Cardiac ventricle fibroblast (primary cell): ENCODE results near the gene POLR3A.

GRCh38 chr10:75623272-75623908 is 192.0 kb downstream of the LRMDA start:
- RAMPAGE, long total RNA, result no peak

- RAMPAGE, long total RNA, result no peak
Measured at GRCh38 chr10:75664256-75664748, 232.9 kb downstream of the LRMDA start.

- RAMPAGE, long total RNA, result no peak
Measured at GRCh38 chr10:75817527-75818087, 386.2 kb downstream of the LRMDA start.

- RAMPAGE, long total RNA, result no peak
Measured at GRCh38 chr10:76051437-76051883, 620.0 kb downstream of the LRMDA start.

DNA sequence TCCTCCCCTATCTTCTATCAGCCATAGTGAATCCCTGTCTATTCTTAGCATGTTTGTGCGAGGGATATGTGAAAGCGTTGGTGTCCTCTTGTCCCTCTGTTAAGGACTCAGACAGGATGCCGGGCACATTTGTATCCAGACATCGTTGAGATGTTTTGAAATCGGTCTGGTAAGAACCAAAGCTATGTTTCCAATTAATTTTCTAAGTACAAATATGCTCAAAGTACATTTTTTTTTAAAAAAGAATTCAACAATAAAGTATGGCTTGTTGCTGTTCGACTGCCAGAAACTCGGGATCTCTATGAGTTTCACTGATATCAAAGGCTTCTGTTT is 754.1 kb downstream of the LRMDA start:
- RAMPAGE, long total RNA, result no peak

GRCh38 chr10:76559529-76559997 is 1078.0 kb downstream of the KCNMA1 start:
- RAMPAGE, long total RNA, result no peak

DNA sequence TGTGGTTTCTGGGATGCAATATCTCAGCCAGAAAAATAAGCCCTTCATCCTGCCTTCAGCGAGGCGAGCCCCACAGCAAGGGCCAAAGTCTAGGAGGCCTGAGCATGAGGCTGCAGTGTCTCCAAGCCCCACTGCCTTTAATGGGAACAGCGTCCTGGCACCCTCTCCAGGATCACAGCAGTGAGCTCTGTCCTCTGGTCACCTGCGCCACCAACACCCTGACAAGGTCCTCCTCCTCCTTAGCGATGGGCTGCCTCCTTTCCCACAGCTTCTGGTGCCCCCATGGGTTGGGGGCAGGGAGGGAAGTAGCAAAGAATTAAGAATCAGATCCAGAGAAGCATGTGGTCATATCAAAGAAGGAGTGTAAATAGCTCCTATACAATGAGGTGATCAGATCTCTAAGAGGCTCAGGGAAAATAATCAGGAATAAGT is 479.9 kb downstream of the KCNMA1 start:
- RAMPAGE, long total RNA, result no peak

DNA sequence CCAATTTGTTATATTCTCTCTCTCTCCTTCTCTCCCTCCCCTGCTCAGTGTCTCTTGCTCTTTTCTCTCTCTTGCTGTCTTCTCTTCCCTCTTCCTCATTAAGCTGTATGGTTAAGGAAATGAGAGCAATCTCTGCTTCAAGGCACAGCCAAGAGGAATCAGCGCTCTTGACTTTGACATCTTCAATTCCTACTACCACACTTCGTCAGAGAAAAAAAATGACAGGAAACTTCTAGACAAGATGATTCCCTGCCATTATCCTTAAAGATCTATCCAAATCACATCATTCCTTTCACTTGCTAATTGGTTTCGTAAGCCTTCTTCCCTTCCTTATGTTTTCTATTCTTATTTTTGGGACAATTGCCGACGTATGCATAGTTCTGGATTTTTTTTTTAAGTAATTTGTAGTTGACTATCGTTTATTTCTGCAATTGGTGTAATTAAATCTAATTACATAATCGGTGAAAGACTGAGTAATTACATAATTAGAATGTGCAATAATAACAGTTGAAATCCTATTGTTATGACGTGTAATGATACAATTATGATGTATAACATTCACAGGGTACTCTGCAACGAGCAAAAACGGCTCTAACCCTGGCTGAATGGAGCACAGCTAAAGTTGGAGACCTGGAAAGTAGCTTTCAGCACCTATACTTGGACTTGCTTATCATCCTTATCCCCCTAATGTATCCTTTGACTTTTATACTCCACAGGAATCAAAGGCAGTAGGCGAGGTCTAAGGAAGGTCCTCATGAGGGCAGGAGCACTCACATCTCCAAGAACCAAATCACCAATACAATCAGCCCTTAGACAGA is 424.8 kb downstream of the KCNMA1 start:
- RAMPAGE, long total RNA, result no peak

GRCh38 chr10:77417783-77418607 is 219.6 kb downstream of the KCNMA1 start:
- RAMPAGE, long total RNA, result no peak

DNA sequence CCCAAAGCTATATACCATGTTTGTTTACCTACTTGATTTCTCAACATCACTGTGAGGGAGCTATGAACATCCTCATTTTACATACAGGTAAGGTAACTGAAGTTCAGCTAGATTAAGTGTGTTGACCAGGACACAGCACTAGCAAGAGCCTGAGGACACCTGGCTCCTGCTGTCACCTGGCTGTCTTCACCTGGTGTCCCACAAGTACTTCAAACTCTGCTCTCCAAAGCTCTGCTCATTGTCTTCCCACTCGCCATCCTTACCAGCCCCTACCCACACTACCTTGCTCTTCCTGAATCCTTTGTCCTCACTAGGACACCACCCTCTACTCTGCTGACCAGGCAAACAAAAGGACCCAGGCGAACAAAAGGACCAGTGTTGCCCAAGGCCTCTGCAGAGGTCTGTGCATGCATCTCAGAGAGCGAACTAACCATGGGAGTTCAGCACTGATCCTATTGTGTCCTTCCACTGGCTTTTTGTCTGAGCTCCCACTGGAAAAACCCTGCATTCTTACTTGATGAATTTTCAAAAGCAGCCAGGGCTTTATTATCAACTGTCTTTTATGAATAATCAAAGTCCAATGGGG is 140.9 kb downstream of the KCNMA1 start:
- RAMPAGE, long total RNA, result no peak

GRCh38 chr10:77592791-77593394 is 44.7 kb downstream of the KCNMA1 start:
- RAMPAGE, long total RNA, result no peak

DNA sequence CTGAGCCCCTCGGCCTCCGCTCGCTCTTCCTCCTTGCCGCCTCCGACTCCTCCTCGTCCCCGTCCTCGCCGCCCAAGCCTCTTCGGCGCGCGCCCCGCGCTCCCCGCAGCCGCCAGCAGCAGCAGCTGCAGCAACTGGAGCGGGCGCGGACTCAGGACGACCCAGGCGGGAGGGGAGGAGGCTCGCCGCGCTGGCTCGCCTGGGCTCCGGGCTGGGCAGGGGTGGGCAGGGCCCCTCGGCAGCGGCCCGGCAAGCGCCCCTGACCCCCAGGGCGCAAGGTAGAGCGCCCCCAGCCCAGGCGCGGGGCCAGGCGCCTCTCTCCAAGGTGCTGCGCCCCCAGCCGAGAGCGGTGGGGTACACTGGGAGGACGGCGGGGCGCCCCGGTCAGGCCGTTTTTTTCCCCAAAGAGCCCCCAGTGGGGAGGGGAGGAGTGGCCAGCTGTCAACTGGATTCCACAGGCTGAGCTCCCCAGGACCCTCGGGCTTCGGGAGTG is 784 bp upstream of the KCNMA1 start:
- RAMPAGE, long total RNA, result no peak

DNA sequence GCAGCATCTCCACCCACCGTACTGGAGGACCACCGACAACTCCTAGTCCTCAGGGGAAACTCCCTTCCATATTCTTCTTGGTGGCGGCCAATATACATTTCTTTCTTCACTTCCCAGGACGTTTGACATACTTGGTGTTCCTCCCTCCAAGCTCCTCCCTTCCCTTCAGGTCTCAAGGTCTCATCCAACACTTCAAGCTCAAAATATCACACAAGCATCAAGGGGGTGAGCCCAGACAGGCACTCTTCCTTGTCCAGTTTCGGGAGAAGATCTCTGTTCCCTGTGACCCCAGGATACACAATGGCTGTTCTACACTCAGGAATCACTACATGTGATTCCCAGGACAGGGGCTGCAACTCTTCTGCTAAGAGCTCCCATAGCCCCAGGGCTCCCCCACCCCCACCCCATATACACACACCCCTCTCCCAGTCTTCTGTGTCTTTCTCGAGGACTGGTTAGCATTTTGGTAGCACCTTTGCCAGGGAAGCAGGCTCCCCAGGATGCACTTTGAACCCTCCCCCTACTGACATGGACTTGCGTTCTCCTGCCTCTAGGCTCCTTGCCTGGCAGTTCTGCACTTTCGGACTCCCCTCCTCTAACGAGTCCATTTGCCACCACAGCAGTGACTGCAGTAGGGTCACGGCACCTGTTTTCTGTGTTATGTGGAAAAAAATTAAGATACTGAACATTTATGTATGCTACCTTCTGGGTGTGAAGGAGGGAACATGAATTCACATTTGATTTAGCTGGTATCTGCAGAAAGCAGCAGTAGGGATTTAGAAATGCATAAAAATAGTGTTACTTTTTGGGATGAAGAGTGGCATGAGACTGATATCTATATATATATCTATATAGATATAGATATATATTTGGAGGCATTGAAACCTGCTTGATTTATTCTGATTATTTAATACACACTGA is 141.4 kb upstream of the KCNMA1 start:
- RAMPAGE, long total RNA, result no peak

DNA sequence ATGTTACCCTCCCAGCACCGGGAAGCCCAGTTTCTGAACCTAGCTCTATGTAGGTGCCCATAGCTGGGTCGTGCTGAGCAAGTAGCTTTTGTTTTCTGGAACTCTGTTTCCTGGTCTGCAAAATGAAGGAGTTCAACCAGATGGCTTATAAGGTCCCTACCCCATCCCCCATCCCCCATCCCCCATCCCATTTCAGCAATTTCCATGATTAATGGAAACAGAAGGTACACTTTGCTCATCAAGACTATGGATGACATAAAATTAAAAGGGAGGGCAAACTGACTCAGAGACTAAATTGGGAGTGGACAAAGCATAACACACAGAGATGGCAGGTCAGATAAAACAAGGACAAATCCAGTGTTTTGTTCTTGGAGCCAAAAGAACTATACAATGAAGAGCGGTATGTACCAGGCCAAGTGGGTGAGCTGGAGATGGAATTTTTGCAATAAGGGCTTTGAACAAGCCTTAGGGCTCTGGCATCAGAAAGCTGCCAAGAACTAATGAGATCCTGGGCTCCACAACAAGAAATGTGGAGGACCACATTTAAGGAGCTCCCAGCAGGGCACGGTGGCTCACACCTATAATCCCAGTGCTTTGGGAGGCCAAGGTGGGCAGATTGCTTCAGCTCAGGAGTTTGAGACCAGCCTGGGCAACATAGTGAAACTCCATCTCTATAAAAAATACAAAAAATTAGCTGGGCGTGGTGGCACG is 56.6 kb downstream of the DLG5 start:
- RAMPAGE, long total RNA, result no peak

GRCh38 chr10:77901719-77902592 is 24.6 kb downstream of the DLG5 start:
- RAMPAGE, long total RNA, result no peak

- RAMPAGE, long total RNA, result no peak
Measured at GRCh38 chr10:77909261-77909771, 17.2 kb downstream of the DLG5 start.

DNA sequence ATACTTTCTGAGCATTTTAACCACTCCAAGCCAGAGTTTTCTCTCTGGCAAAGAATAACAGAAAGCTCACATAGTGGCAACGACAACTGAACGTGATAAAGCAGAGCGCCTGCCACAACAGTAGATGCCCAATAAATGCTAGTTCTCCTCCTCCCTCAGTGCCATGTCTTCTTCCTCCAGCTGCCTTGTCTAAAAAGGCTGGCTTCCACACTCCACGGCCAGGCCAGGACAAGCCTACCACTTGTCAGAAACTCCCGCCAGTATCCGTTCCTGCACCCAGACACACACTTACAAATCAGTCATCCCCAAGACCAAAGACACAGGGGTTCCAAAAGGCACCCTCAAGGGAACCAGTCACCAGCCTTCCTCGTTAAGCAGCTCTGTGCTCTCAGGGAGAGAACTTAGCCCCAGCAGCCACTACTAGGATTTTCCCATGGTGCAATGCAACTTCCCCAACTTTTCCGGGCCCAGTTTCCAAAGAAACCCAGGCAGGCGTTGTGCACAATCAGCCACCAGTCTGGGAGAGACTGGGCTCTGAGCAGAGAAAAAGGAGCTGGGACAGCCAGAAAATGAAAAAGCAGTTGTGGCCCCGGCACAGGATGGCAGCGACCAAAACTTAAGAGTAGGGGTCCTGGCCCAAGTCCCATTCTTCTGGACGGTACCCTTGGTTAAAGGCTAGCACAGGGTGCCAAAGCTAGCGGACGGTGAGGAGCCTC is 1.2 kb downstream of the DLG5 start:
- RAMPAGE, long total RNA, result no peak

GRCh38 chr10:77969265-77969699 is 42.7 kb upstream of the DLG5 start:
- RAMPAGE, long total RNA, result no peak

GRCh38 chr10:78029332-78030285 is at the start of gene POLR3A:
Gene POLR3A (minus strand): TSS chr10:78029515.
- RAMPAGE, long total RNA, result no peak

GRCh38 chr10:78516667-78517210 is 483.1 kb downstream of the RPS24 start:
- RAMPAGE, long total RNA, result no peak